Glomerular endothelial cell (primary cell): ENCODE data around the genes PZP, CLEC12B, KLRC4 and TAS2R20.

DNA sequence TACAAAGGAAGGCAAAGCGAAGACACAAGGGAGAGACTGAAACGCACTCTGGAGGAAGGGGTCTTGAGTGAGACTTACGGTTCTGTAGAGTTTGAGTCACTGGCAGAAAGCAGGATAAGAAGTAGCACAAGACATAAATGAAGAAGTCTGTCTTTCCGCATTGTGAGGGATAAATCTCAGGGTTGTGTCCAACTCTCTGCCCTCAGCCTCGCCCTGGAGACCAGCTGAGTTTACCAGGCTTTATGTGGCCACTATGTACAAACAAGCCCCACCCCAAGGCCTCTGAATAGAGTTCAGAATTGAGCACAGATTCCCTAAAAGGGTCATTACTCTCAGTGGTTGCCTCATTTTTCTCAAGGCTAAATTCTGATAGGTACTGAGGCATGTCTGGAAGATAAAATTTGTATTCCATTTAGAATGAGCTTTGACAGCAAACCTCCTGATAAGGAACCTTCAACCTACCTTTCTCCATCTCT, at the start of gene PZP:
Gene PZP, minus strand, starts transcription at position 215 of the 476 bp plus-strand sequence.
- RAMPAGE, long total RNA: no peak

GRCh38 chr12:9239810-9240780, 31.9 kb upstream of the PZP start:
- RAMPAGE, long total RNA: no peak

DNA sequence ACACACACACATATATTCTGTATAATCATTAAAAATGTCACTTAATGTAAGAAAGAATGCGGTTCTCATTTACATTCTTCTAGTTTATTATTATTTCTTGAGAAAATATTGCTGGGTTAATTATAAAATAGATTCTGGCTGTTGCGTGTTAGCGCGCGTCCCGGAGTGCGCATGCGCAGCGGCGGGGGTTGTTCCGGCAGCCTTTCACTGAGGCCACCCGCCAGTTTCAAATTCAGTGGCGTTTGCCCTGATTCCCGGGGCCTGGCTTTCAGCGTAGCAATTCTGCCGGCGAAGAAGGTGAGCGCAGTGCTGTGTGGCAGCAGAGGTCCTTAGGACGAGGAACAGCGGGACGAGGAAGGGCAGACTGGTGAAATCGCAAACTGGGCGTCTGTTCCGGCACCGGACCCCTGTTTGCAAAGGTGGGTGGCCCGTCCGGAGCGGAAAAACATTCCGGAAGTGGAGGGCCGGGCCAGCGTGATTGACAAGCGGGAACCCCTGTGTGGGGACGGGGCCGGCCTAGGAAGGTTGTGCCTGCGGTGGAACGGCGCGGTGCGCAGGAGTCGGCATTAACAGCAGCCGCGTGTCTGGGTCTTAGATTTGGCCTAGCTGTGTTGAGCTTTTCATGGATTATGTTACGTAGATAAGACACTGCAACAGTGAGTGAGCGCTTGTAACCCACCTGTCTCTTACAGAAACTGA, 75.4 kb upstream of the PZP start:
- RAMPAGE, long total RNA: no peak

- RAMPAGE, long total RNA: no peak
These were observed 160.4 kb downstream of the KLRB1 start for GRCh38 chr12:9447297-9447728.

- RAMPAGE, long total RNA: no peak
These were observed 21.4 kb upstream of the CLEC2D start for GRCh38 chr12:9647787-9648780.

- RAMPAGE, long total RNA: no peak
These were observed 4.7 kb downstream of the CLEC2D start for GRCh38 chr12:9674131-9674773.

- RAMPAGE, long total RNA: no peak
These were observed 726 bp upstream of the CD69 start for GRCh38 chr12:9761277-9761977.

- RAMPAGE, long total RNA: no peak
These were observed 2.4 kb upstream of the CD69 start for GRCh38 chr12:9763031-9763530.

DNA sequence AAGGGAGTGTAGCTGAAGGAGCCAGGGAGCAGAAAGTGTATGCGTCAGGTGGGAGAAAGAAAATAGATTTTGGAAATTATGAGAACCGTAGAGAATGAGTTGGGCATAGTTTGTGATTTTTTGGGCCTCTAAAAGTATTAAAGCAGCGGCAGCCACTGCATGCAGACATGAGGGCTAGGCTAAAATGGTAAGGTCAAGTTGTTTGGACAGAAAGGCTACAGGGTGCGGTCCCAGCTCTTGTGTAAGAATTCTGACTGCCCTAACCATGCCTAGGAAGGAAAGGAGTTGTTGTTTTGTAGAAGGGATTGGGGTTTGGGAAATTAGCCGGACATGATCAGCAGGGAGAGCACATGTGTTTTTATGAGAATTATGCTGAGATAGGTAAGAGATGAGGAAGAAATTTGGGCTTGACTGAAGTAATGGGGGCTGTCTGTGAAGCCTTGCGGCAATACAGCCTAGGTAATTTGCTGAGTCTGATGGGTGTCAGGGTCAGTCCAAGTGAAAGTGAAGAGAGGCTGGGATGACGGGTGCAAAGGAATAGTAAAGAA, 6.1 kb upstream of the CLEC12A start:
- RAMPAGE, long total RNA: no peak

GRCh38 chr12:10010392-10010965, at the start of gene CLEC12B:
Gene CLEC12B, plus strand, starts transcription at chr12:10010627.
- RAMPAGE, long total RNA: no peak

DNA sequence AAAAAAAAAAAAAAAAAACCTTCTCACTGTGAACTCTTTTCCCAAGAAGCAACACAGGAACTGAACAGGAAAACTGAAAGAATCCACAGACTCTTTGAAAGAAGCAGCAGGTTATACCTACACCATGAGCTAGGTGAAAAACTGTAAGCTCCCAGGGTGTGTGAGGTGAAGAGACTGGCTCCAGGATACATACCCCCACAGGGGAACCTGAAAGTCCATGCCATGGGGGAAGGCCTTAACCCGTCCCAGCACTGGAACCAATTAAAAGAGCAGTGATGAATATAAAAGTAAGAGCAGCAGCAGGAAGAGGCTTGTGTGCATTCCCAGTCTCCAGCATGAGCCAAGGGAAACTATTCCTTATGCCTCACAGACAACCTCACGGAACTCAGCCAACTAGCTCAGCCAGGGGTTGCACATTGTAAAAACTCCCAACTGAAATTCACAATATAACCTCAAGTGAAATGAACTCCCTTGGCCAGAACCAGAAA, 2.0 kb upstream of the CLEC1A start:
- RAMPAGE, long total RNA: no peak

DNA sequence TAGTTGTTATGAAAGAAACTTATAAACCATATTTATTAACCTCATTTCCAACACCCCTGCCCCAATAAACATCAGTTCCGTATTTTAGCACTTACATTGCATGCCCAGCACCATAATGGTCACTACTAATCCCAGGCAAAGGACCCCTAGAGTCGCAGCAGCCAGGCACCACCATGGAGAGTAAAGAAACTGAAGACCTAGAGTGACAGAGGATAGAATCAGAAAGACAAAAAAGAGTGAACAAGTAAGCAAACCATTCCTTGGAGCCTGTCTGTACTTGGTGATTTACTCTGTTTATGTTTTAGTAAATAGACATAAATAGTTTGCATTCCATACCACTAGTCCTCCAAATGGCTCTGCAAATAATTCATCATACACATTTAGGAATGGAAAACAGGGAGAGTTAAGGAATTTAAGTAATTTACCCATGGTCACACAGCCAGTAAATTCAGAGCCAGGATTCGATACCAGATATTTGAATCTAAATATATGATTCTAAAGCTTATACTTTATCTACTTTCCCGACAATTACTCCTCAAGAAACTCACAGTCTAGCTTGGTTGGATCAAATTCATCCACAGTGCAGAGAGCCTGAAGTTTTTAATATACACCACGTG, 2.8 kb downstream of the OLR1 start:
- RAMPAGE, long total RNA: no peak

DNA sequence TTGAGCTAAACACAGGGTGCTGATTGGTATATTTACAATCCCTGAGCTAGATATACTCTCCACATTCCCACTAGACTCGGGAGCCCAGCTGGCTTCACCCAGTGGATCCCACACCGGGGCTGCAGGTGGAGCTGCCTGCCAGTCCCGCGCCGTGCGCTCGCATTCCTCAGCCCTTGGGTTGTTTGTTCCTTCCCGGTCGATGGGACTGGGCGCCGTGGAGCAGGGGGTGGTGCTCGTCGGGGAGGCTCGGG, 12.7 kb downstream of the GABARAPL1 start:
- RAMPAGE, long total RNA: no peak

DNA sequence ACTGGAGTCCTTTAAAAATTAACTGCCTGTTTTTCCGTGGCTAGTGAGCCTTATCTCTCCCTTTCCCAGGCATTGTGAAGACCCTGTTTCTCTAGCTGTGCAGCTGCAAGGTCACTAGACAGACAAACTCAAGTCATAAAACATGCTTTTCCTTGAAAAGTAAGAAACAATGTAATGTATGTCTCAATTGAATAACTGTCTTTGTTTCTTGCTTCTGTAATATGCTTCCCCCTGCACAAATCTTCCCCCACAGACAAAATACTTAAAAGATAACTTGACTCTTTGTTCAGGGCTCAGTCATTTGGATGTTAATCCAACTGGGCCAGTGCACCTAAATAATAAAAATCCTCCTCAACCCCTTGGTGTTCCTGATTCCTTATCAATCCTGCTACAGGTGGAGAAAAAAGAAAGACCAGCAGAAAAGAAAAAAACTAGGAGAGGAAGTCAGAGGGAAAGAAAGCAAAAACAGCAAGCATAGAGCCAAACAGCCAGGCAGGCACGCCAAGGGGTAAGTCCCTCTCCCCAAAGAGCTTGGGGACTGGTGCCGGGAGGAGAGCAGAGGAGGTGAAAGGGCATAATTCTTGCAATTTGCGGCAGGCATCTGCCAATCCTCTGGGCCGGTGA, 21.7 kb downstream of the KLRK1 start:
- RAMPAGE, long total RNA: no peak

DNA sequence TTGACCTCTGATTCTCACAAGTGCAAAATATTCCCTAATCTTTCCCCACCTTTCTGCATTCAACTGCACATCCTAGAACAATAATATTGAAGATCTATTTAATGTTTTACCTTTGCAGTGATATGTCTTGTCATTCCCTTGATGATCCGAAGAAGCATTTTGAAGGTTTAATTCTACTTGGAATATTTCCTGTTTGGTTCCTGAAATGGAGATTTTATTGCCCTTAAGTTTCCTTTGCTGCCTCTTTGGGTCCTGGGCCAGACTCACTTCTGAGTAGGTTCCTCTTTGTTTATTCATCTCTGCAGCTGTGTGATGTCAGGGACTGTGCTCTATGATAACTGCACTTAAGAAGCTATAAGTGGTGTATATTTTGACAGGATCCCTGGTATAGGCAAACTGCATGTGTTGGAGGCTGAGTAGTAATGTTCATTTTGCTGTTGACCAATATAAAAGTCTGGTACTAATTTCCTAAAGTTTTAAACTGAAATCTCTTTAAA, at the start of gene KLRC4:
Gene KLRC4, minus strand, starts transcription at position 479 of the 497 bp plus-strand sequence.
- RAMPAGE, long total RNA: no peak

DNA sequence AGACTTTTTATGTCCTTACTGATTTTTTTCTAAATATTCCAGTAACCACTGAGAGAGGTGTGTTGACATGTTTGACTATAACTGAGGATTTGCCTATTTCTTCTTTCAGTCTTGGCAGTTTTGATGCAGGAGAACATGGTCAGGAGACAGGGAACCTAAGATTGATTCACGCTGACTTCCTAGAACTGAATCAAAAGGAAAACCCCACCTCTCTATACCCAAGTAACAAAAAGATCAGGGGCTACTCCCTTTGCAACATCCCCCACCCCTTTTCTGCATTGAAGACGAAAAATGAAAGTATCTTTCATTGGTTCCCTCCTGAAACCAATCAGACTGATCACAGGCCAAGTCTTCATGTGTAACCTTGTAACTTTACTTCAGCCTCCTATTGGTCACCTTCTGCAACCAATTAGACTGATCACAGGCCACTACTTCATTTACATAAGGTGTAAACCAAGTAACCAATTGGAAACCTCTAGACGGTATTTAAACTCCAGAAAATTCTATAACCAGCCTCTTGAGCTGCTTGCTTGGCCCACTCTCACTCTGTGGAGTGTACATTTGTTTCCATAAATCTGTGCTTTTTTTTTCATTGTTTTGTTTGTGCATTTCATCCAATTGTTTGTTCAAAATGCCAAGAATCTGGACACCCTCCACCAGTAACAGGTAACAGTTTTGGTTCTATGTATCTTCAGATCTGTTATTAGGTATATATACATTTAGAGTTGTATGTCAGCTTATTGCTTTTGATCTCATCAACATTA, 47.3 kb downstream of the EIF2S3B start:
- RAMPAGE, long total RNA: no peak

GRCh38 chr12:10672202-10673121, 1.4 kb downstream of the STYK1 start:
- RAMPAGE, long total RNA: no peak

DNA sequence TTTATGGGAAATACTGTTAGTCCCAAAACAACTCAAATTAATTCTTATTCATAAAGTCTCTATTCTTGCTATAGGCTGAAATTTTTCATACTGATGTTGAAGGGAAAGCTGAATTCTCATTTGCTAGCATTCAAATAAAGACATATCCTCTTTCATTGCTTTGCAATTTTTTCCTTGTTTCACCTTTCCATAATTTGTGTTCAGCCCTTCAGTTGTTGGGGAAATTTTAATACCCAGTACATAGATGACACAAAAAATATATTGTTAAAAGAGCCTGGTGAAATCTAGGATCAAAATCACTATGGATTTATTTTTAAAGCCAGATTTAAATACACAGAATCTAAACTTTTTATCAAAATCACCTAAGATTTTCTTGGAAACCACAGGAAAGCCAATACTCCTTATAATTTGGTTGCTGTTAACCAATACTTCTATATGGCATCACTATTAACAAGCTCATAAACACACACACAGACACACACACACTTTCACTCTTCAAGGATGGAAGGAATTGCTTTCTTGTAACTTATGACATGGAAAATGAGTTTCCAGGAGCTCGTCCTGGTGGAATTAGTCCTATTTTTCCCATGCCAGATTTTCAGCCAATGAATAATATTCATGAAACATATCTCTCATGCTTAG, at the start of gene TAS2R20:
Gene TAS2R20, minus strand, starts transcription at position 237 of the 642 bp plus-strand sequence.
- RAMPAGE, long total RNA: no peak

- RAMPAGE, long total RNA: no peak
These were observed 18.9 kb downstream of the PRB4 start for GRCh38 chr12:11291306-11291793.

GRCh38 chr12:11555647-11556716, 93.5 kb upstream of the ETV6 start:
- RAMPAGE, long total RNA: no peak